SUDHL5 (cell line): ENCODE results near the genes PRRG2 and IZUMO2.

DNA sequence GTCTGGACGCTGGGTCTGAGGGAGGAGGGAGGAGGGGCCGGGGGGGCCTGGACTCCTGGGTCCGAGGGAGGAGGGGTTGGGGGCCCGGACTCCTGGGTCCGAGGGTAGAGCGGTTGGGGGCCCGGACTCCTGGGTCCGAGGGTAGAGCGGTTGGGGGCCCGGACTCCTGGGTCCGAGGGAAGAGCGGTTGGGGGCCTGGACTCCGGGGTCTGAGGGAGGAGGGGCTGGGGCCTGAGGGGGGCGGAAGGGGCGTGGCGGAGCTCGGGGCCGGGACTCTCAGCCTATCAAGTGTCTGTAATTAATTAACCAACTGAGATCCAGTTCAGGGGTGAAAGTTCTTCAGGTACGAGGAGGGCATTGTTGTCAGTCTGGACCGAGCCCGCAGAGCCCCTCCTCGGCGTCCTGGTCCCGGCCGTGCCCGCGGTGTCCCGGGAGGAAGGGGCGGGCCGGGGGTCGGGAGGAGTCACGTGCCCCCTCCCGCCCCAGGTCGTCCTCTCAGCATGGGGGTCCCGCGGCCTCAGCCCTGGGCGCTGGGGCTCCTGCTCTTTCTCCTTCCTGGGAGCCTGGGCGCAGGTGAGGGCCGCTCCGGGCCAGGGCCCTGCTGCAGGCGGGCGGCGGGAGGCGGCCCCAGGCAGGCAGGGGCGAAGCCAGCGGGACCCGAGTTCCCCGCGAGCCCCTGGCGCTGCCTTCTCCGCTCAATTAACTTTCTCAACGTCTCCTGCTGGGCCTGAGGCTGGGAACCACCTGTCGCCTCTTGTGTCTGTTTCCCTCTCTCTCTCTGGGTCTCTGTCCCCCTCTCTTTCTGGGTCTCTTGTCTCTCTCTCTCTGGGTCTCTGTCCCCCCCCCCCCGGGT is 666 bp downstream of the FCGRT start:
- PRO-cap: no peak

- PRO-cap: no peak
These were observed 3.3 kb downstream of the FCGRT start for GRCh38 chr19:49515680-49516255.

- PRO-cap: no peak
These were observed 4.6 kb downstream of the FCGRT start for GRCh38 chr19:49517048-49517504.

DNA sequence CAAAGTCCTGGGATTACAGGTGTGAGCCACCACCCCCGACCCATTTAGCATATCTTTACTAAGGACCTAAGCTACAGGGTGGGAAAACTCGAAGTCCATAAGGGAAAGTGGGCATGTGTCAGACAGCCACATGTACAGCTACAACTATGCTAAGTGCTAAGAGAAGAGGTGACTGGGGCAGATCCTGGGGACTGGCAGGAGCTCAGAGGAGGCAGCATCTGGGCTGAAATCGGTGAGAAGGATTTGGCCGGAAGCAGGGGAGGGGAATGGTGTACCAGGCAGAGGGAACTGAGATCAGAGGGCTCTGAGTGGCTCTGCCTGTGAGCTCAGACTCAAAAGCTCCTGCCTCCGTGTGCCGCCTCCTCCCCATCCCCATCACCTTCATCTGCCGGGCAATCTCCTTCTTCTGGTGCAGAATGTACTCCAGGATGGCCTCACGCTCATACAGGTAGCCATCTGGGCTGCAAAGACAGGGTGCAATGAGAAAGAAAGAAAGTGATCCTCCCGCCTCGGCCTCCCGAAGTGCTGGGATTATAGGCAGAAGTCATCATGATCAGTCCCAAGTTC is 21.8 kb downstream of the NOSIP start:
- PRO-cap: no peak

- PRO-cap: no peak
These were observed at the start of gene PRRG2 for GRCh38 chr19:49580899-49581559. Gene PRRG2, plus strand, starts transcription at chr19:49581316.

DNA sequence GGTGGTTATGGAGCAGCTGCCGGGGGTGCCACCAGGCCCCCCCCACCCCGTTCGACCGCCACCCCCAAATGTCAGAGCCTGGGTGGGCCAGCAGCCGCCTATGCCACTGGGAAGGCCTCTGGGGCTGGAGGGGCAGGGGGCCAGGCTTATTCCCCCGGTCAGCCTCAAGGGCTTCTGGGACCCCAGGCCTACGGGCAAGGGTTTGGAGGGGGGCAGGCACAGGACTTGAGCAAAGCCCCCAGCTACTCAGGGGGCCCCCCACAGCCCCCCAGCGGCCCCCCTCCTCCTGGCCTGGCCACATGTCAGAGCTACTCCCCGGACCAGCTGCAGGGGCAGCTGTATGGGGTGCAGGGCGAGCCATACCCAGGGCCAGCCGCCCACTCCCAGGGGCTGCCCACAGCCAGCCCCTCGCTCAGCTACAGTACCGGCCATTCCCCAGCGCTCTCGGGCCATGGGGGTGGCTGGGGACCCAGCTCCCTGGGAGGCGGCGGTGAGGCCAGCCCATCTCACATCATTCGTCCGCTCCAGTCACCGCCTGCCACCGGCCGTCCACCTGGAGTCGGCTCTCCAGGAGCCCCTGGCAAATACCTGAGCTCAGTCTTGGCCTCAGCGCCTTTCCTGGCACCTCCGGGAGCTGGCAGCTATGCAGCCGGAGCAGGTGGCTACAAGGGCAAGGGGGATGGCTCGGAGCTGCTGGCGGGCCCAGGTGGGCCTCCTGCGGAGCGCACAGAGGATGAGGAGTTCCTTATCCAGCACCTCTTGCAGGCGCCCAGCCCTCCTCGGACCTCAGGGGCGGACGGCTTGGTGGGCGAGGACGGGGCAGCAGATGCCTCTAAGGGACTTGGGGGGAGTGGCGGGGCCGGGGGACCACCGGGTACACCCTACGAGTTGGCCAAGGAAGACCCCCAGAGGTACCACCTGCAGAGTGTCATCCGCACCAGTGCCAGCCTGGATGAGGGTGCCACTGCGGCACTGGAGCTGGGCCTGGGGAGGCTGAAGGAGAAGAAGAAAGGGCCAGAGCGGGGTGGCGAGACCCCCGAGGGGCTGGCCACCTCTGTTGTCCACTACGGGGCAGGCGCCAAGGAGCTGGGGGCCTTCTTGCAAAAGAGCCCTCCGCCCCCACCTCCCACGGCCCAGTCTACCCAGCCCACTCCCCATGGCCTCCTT is 4.9 kb downstream of the PRR12 start:
- PRO-cap: no peak

DNA sequence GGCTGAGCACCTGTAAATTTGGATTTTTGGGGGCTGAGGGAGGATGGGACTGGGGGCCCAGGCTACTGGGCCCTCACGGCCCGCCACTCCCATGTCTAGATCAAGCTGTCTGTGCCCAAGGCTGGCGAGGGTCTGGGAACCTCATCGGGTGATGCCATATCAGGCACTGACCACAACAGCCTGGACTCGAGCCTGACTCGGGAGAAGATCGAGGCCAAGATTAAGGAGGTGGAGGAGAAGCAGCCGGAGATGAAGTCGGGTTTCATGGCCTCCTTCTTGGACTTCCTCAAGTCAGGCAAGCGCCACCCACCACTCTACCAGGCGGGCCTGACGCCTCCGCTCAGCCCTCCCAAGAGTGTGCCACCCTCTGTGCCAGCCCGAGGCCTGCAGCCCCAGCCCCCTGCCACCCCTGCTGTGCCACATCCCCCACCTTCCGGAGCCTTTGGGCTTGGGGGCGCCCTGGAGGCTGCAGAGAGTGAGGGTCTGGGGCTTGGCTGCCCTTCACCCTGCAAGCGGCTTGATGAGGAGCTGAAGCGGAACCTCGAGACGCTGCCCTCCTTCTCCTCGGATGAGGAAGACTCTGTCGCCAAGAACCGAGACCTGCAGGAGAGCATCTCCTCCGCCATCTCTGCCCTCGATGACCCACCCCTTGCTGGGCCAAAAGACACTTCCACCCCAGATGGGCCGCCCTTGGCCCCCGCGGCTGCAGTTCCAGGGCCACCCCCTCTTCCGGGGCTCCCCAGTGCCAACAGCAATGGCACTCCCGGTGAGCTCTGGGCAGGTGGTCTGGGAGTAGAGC is 8.4 kb downstream of the PRR12 start:
- PRO-cap: no peak

DNA sequence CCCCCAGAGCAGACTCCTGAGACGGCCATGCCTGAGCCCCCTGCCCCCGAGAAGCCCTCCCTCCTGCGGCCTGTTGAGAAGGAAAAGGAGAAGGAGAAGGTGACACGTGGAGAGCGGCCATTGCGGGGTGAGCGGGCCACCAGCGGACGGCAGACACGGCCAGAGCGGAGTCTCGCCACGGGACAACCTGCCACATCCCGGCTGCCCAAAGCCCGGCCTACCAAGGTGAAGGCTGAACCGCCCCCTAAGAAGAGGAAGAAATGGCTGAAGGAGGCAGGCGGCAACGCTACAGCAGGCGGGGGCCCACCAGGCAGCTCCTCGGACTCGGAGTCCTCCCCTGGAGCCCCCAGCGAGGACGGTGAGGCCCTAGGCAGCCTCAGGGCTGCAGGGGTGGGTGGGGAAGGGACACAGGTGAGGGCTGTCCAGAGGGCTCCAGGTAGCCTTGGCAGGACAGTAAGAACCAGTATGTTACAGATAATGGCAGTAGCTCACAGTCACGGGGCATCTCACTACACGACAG is 24.0 kb downstream of the RRAS start:
- PRO-cap: no peak

DNA sequence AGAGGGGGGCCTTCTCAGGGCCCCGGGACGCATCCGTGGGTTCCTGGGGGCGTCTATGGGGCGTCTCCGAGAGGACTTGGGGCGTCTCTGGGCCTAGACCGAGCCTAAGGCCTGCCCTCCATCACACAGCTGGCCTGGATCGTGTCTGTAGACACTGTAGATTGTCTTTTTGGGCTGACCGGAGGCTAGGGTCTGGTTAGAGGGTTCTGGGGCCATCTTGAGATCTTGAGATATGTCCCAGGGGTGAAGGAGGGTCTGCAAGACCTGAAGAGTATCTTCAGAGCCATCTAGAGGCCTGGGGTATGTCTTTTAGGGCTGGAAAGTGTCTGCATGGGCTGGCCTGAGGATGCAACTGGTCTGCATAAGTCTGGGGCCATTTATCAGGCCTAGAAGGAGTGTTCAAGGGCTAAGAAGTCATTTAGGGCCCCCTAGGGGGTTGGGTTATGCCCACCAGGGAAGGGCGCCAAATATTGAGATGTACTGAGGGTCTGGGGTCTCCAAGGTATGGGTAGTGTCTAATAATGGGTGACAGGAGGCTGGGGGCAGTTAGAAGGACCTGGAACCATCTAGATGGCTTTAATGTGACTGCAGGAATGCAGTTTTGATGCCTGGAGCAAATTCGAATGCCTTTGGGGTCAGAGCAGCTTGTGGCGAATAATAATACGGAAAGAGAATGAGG is 537 bp downstream of the SCAF1 start:
- PRO-cap: no peak

DNA sequence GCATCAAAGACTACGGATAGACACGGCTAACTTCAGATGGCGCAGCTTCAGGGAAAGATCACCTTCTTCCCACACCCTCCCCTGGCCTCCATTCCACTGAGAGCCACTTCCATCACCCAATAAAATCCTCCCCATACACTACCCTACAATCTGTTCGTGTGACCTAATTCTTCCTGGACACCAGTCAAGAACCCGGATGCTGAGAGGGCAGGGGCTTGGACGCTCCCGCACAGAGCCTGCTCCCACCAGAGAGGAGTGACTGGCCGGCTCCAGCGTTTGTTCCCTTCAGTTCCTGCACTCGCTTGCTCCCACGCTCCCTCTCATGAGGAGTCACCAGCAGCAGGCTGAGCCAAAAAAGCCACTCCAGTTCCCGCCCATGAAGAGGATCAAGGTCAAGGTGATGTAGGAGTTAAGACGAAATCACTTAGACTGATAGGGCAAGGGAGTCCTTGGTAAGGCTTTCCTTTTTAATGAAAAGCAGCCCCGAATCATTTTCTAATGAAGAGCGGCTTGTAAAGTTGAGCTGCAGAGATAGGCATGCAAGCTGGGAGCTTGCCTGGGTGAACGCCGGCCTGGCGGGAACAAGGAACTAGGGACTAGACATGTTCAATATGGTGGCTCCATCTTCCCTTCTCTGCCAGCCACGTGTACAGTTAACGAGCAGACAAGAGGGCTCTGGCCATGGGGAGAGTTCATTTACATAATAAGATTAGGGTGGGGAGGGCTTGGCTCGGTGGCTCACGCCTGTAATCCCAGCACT is 35.6 kb downstream of the TSKS start:
- PRO-cap: no peak

DNA sequence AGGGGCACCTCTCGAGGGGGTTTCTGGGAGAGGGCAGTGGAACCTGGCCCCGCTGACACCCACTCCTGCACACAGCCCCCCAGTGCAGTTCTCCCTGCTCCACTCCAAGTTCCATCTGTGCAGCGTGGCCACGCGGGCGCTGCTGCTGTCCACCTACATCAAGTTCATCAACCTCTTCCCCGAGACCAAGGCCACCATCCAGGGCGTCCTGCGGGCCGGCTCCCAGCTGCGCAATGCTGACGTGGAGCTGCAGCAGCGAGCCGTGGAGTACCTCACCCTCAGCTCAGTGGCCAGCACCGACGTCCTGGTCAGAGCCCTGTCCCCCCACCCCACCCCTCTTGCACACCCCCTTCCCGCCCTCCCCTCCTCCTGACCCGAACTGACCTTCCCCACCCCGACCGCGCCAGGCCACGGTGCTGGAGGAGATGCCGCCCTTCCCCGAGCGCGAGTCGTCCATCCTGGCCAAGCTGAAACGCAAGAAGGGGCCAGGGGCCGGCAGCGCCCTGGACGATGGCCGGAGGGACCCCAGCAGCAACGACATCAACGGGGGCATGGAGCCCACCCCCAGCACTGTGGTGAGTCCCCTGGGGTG is 11.7 kb downstream of the FUZ start:
- PRO-cap: no peak

DNA sequence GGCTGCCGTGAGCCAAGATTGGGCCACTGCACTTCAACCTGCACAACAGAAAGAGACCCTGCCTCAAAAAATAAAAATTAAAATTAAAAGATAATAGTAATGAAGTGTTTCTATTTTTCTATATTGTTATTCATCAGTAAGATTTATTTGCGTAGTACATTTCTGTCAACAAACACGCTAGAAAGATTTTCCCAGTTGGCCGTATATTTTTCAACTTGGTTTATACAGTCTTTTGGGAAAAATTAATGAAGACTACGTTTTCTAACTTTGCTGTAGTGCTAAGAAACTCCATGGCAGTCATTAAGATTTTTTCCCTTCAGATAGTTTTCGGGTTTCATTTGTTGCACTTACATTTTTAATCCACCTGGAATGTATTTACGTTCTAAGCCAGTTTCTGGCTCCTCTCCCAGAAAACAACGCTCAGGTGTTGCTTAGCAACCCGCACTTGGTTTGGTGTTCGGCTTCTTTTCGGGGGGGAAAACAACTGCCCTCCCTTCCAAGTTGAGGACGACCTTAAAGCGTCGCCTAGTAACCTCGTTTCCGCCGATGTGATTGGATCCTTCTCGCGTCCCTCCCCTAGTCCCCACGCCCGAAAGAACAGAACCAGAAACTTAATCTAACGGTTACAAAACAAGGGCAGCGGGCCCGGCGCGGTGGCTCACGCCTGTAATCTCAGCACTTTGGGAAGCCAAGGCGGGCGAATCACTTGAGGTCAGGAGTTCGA is 927 bp upstream of the MED25 start:
- PRO-cap: bidirectional peak, plus-strand start at position 628 of the sequence, minus-strand start at position 481 of the sequence

GRCh38 chr19:49838693-49839558 is 20.8 kb downstream of the MED25 start:
- PRO-cap: no peak

DNA sequence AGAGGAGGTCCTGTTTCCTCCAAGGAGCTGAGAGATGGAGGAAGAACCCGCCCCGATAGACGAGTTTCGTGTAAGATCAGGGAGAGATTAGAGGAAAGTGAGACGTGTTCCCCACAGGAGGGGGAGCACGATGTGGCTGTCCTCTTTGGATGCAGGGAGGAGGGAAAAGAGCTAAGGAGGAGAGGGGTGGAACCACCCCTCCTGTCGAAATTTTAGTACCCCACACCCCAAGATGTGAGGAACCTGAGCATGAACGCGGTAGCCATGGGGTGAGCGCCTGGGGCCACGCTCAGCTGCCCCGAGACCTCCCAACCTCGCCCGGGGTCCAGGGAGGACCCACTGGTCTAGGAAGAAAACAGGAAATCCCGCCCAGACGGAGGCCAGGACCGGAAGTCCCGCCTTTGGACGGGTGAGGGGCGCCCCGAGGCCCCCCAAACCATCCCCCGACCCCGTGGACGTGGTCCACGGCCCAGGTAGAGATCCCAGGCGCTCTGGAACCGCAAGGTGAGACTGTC is 1.2 kb downstream of the AKT1S1 start:
- PRO-cap: unidirectional peak, minus-strand start at position 348 of the sequence

- PRO-cap: bidirectional peak, plus-strand start at chr19:49876860, minus-strand start at chr19:49876587; bidirectional peak, plus-strand start at chr19:49877098, minus-strand start at chr19:49877026
These were observed 544 bp downstream of the AKT1S1 start for GRCh38 chr19:49876401-49877221.

GRCh38 chr19:49932144-49932997 is 3.1 kb upstream of the NUP62 start:
- PRO-cap: no peak

DNA sequence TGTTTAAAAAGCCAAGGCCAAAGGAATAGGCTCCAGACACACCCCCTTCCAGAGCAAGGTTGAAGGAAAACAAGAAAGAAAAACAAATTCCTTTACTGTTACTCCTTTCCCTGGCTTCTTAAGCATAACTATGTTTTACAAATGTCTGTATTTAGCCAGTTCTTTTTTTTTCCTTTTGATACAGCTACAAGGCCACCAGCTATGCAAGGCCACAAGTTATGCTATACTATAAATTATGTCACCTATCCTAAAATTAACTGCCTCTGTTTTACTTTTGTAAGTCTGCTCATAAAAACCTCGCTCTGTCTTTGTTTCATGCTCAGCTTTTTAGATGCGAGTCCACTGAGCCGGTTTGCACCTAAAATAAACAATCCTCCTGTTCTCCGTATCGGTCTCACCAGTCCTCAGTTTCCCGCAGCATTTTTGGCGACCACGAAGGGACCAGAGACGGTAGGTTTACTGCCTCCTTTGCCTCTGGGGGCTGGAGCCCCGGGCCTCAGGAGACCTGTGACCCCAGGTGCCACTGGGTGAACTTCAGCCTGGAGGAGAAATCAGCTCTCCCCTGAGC is 8.3 kb downstream of the SIGLEC11 start:
- PRO-cap: no peak

DNA sequence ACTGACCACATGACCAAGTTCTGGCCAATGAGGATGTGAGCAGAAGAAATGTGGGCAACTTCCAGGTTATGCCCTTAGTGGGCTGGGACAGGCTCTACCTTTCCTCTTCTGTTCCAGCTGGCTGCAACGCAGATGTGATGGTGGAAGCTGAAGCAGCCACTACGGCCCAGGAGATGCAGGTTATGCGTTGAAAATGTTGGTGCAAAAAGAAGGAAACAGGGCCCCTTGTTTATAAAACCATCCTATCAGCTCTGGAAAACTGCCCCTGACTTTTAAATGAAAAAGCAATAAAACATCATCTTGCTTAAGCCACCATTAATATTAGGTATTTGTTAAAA is 27.3 kb downstream of the VRK3 start:
- PRO-cap: no peak

DNA sequence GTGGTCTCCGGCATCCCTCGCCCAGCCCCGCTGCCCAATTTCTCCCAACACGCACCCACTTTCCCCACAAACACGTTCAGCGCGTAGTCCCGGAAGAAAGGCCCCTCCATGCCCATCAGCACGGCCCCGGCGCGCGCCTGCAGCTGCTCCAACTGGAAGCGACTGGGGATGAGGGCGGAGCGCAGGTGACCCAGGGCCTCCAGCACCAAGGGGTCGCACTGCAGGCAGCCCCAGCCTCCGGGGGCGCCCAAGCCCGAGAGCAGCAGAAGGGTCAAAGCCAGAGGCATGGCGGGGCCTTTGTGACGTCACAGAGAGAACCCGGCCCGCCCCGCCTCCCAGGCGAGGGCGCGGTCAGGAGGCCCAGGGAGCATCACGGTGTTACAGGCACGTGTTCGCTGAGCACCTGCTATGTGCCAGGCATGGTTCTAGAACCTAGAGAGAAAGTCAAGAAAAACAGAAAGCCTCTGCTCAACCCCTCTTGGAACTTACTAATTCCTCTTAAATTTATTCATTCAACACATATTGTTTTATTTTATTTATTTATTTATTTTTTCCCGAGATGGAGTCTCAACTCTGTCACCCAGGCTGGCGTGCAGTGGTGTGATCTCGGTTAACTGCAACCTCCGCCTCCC is at the start of gene IZUMO2:
Gene IZUMO2 (minus strand): TSS at position 374 of the 632 bp plus-strand sequence.
- PRO-cap: no peak

DNA sequence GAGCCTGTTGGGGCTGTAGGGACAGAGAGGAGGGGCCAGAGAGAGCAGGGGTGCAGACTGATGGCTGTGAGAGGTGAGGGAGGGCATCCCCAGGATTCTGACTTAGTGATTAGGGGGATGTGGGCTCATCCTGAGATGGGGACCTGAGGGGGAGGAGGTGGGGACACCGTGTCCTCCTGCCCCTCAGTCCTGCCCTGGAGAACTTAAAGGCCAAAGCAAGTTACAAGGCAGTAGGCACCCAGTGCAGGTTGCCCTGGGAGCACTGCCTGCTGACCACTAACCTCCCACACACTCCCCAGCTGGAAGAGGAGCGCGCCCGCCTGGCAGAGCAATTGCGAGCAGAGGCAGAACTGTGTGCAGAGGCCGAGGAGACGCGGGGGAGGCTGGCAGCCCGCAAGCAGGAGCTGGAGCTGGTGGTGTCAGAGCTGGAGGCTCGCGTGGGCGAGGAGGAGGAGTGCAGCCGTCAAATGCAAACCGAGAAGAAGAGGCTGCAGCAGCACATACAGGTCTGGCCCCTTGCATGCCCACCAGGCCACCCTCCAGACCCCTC is 61.2 kb downstream of the KCNC3 start:
- PRO-cap: no peak